Sciatic nerve (tissue), 1 donor: ENCODE measurements around a stretch of chr20.

- PRO-cap = bidirectional peak, plus-strand start at chr20:64063938, minus-strand start at chr20:64063862
Measured at GRCh38 chr20:64063474-64064020, 549 bp downstream of the TCEA2 start.

DNA sequence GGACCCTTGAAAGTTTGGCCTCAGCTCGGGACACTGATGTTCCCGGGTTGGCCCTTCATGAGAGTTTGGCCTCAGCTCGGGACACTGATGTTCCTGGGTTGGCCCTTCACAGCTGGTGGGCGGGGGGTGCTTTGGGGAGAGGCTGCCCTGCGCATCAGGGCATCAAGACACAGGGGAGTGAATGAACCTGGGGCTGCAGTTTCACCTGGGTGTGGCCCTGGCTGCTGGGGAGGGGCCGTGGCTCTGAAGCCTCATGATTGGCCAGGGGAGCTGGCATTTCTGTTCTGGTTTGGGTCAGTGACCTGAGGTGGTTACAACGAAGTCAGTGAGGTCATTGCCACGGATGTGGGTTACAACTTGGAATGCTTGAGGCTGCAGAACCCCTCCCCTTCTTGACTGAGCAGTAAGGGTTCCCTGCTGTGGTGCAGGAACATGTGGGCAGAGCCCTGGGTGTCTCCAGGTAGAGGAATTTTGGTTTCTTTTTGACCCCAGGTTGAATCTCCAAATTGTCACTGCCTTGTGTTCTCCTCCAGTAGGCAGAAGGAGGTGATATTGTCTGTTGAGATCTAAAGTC lies 3.0 kb downstream of the TCEA2 start:
- PRO-cap = no peak

DNA sequence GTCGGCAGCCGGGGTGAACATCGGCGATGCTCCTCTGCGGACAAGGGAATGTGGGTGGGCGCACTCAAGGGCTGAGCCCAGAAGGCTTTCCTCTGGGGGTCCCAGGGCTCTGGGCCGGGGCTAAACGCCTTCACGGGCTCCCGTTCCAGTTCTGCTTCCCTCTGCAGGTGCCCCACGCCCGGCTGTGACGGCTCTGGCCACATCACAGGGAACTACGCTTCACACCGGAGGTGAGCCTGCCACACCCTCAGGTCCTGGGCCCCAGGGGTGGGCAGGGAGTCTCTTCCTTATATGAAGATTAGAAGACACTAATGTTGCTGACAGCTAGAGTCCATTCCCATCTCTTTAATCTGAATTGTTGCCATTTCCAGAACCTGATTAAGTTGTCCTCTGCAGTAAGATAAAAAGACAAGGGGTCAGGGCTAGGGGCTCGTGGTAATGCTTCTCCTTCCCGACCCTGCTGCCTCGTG lies 28.3 kb upstream of the PCMTD2 start:
- PRO-cap = no peak

DNA sequence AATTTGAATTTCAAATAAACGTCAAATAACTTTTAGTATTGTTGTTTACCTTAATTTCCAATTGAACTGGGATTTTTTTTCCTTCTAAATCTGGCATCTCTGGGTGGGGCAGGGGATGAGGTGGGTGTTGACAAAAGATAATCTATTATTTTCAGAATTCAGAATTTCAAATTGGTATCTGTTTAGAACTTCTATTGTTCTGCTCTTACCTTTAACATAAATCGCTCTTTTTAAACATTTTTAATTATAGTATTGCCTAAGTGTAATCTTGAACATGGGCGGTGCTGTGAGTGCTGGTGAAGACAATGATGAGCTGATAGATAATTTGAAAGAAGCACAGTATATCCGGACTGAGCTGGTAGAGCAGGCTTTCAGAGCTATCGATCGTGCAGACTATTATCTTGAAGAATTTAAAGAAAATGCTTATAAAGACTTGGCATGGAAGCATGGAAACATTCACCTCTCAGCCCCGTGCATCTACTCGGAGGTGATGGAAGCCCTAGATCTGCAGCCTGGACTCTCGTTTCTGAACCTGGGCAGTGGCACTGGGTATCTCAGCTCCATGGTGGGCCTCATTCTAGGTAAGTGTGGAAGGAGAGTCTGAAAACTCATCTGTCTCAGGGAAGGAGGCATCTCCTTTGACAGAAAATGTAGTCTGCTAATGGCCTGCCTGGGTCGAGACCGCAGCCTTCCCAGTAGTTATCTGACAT lies 4.3 kb downstream of the PCMTD2 start:
- PRO-cap = no peak

- PRO-cap = no peak
Measured at GRCh38 chr20:64327757-64328643, 72.5 kb downstream of the PCMTD2 start.